Mammary microvascular endothelial cell (primary cell): ENCODE measurements around a stretch of chrX.

DNA sequence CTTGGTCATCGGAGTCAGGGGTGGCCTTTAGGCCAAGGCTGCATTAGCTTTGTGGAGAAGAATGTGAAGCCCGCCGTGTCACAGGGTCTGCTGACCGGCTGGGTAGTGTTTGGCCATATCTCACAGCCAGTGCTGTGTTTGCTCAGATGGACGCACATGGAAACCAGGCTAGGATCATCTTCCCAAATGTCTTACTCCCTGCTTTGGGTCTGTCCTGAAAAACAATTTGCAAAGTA, 13.0 kb downstream of the TMEM164 start:
- RAMPAGE, long total RNA: no peak

DNA sequence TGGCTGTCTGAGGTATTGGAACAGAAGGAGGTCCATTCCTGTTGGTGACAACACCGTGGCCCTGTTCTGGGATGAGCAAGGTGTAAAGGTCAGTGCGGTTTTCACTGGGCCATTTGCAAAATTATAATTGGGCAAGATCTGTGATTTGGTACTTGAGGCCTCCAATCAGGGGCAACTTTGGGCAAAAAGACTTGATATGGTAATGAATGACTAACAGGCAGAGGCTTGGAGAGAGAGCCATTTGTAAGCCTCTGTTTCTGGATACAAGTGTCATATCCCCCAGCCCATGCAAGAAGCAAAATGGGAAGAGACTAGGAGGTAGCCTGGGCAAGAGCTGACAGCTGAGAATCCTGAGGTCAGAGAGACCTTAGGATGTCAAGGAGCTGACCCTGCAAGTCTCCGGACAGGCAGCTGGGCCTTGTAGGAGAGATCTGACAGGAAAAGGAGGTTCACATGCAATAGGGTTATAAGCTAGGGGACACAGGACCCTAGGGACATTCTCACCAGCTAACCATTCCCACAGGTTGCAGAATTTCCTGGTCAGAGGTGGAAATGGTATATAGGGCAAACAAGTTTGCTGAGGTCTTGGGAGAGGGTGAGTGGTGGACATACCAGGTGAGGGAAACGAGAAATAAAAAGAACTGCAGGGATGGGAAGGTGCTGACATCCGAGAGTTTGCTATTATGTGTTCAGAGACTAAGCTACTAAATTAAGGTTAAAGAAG, 1.8 kb downstream of the PAK3 start:
- RAMPAGE, long total RNA: no peak

DNA sequence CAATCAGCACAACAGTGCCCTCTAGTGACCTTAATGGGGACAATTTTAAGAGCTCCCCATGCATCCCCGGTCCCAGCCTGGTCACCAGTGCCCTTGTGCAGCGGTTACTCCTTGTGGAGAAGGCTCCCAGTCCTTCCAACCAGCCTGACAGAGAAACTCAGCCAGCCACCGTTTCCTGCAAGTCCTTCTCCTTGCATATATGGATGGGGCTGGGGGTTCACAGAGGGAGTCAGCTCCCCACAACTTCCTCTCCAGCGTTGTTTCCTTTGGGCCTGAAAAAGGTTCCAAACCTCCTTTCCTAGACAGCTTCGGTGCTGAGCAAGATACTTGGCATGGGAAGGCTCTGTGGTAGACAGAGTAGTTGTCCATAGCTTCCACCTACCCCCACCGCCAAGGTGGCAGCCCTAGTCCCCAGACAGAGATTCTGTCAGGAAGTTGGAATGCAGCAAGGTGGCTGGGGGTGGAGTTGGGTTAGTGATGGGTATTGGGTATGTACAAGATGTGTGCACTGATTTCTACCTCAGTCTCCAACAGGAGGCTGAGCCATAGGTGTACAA, 4.4 kb downstream of the PAK3 start:
- RAMPAGE, long total RNA: no peak

DNA sequence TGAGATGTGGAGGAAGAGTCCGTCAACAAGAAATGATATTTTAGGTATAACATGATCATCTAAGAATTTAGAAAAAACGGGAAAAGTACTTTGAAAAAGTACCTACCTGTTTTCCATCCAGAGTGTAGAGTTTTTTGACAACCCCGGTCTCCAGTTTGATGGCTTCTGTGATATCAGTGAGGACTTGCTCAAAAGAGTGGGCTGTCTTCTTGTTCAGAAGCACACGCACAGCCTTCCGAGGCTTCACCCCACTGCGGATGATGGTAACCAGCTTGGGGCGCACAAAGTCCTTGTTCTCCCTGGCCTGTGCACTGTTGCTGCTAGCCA, 11.1 kb downstream of the DCX start:
- RAMPAGE, long total RNA: no peak

- RAMPAGE, long total RNA: no peak
These were observed 822 bp downstream of the ALG13 start for GRCh38 chrX:111681451-111682533.

DNA sequence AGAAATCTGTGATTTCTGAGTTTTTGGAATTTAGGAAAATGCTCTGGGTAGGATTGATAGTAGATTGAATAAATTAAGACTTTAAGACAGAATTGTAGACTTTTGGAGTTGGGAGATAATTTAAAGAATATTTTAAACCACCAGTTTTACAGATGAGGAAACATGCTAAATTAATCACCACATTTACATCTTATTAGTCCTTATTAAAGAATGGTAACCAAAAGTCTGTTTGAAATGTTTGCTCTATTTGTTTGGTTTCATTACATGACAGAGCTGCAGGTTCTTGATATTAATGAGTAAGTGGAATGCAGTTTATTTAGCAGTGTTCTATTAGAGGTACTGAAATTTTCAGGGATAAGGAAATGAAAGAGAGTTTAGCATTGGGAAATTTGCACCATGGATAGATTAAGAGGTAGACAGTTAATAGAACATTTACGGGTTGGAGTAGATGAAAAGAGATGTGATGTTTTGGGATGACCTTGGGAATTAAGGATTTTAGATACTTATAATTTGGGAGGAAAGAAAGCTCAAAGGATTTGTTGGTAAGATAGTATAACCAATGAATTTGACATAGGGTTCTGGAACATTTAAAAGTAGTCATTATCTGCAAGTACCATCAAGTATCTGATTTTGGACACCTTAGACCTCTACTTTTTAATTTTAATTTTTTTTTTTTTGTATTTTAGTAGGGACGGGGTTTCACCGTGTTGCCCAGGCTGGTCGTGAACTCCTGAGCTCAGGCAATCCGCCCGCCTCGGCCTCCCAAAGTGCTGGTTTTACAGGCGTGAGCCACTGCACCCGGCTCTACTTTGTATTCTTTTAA, 9.2 kb downstream of the ALG13 start:
- RAMPAGE, long total RNA: no peak

DNA sequence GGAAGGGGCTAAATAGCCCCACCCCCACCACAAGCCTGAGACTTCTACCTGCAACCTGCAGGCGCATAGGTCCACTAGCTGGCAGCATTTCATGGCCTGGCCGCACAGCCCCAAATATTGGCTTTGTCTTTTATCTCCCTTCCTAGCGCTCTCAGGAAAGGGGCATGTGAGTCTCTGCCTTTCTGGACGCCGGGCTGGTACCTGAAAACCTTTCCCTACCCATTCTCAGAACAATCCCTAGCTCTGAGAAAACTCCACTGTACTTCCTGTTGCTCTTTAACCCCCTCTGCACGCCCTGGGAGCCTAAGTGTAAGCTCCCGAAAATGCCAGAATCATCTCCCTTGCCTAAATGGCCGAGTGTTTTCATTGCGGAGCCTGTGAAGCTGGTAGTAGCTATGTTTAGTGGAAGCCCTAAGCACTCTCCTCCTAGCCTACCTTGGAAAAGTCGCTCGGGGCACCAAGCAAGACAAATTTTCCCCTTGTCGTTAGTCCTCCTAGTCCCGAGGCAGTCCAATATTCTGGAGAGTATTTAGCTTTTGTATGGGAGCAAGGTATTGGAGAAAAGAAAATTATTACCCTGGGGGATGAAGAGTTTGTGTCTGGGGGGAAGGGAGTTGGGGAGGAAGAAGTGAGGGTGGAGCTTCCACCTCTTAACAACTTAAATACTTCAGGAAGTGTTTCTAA, 1.1 kb downstream of the RTL4 start:
- RAMPAGE, long total RNA: no peak

GRCh38 chrX:114040546-114041310, 543.2 kb upstream of the HTR2C start:
- RAMPAGE, long total RNA: no peak

- RAMPAGE, long total RNA: no peak
These were observed 1.3 kb downstream of the PLS3 start for GRCh38 chrX:115562444-115562583.

- RAMPAGE, long total RNA: no peak
These were observed 20.5 kb downstream of the PLS3 start for GRCh38 chrX:115581433-115581830.

DNA sequence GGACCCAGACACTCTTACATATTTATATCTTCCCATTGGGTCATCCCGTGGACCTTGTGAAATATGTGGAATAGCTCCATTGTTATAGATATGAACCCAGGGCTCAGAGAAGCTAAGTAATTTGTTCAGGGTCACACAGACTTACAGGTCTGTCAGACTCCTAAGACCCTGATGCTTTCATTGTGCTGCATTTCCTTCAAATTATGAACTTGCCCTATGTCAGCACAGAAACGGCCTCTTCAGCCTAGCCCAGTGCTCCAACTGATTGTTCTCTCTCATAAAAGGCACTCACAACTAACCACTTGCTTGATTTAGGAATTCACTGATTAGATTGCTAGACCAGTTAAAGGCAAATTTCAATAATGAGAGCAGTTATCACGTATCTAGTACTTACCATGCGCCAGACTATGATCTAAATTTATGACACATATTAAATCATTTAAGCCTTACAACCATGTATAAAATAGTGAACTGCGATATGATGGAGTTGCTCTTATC, 31.4 kb downstream of the PLS3 start:
- RAMPAGE, long total RNA: no peak

GRCh38 chrX:115723421-115723778, 162.4 kb downstream of the PLS3 start:
- RAMPAGE, long total RNA: no peak

DNA sequence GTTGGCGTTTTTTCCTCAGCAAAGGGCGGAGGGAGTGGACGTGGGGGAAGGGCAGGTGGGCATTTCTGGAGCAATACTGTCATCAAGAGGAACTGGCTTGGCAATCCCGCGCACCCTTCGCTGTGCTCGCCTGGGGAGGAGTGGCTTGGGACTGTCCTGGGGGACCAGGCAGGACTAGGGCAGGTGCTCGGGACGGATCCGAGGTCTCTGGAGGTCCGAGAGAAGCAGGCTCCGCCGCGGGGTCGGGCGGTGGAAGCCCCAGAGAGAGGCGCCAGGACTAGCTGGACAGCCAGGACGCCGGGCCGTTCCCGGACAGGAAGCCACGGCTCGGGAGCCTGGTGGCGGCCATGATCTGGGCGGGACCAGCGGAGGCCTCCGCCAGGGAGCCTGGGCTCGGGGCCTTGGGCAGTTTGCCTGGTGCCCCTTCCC, 282.5 kb upstream of the AGTR2 start:
- RAMPAGE, long total RNA: no peak

DNA sequence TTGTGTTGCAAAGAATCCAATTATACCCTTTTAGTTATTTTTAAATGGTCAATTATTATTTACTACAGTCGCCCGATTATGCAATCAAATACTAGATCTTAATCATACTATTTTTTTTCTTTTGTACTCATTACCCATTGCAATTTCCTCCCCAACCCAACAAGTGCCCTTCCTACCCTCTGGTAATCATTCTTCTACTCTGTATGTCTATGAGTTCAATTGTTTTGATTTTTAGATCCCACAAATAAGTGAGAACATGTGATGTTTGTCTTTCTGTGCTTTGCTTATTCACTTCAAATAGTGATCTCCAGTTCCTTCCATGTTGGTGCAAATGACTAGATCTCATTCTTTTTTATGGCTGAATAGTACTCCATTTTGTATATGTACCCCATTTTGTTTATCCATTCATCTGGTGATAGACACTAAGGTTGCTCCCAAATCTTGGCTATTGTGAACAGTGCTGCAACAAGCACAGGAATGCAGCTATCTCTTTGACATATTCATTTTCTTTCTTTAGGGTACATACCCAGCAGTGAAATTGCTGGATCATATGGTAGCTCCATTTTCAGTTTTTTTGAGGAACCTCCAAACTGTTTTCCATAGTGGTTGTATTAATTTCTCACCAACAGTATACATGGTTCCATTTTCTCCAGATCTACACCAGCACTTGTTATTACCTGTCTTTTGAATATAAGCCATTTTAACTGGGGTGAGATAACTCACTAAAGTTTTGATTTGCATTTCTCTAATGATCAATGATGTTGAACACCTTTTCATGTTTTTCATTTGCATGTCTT, 241.3 kb upstream of the AGTR2 start:
- RAMPAGE, long total RNA: no peak

DNA sequence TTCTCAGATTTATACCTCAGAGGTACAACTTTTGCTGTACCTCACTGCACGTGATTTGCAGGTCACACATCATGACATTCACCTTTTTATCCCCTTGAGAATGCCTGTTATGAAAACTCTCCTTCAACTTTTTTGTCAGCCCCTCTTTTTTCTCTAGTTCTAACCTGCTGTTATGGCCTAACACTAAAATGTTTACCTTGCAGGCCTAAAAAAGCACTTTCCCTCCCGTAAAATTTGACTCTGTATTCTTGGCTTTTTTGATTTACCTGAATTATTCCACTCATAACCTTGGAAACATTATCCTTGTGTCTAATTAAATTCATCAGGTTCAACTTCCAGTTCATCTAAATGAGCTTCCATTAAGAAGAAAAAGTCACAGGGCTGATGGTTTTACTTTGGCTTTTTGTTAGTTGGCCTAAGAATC, 234.0 kb upstream of the AGTR2 start:
- RAMPAGE, long total RNA: no peak

DNA sequence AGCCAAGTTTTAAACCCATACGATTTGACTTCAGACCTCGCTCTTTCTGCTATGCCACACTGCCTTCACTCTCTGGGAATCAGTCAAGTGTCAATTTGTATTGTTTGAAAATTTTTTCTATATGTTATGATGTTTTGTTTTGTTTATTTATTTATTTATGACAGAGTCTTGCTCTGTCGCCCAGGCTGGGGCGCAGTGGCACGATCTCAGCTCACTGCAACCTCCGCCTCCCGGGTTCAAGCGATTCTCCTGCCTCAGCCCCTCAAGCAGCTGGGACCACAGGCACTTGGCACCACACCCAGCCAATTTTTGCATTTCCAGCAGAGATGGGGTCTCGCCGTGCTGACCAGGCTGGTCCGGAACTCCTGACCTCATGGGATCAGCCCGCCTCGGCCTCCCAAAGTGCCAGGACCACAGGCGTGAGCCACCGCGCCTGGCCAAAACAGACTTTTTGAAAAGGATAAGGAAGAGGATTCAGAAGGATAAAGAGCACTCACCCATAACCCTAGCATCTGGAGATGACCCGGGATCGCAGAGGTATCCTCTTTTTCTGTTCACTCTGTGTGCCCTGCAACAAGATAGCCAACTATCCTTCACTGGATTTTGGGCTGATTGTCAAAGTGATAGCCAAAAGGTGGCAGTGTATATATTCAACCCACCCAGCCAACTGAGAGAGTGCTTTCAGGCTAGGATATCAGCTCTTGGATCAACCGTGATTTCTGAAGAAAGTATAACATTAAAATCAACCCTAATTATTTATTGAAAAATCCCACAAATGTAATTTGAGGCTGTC, 224.5 kb upstream of the AGTR2 start:
- RAMPAGE, long total RNA: no peak

DNA sequence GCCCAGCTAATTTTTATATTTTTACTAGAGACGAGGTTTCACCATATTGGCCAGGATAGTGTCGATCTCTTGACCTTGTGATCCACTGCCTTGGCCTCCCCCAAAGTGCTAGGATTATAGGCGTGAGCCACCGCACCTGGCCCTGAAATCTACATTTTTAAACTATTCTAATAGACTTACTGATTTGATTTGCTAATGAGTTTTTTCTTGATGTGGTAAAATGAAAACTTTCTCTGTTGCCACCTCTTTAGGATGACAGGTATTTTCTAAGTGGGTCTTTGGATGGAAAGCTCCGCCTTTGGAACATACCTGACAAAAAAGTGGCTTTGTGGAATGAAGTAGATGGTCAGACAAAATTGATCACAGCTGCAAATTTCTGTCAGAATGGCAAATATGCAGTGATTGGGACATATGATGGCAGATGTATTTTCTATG, 54.5 kb upstream of the DOCK11 start:
- RAMPAGE, long total RNA: no peak

GRCh38 chrX:118565882-118566853, 70.6 kb downstream of the DOCK11 start:
- RAMPAGE, long total RNA: no peak

GRCh38 chrX:118702947-118703329, 24.5 kb upstream of the IL13RA1 start:
- RAMPAGE, long total RNA: no peak

- RAMPAGE, long total RNA: no peak
These were observed 24.9 kb downstream of the IL13RA1 start for GRCh38 chrX:118751968-118753009.